GM12892 (cell line): ENCODE data around the gene NUDT1.

DNA sequence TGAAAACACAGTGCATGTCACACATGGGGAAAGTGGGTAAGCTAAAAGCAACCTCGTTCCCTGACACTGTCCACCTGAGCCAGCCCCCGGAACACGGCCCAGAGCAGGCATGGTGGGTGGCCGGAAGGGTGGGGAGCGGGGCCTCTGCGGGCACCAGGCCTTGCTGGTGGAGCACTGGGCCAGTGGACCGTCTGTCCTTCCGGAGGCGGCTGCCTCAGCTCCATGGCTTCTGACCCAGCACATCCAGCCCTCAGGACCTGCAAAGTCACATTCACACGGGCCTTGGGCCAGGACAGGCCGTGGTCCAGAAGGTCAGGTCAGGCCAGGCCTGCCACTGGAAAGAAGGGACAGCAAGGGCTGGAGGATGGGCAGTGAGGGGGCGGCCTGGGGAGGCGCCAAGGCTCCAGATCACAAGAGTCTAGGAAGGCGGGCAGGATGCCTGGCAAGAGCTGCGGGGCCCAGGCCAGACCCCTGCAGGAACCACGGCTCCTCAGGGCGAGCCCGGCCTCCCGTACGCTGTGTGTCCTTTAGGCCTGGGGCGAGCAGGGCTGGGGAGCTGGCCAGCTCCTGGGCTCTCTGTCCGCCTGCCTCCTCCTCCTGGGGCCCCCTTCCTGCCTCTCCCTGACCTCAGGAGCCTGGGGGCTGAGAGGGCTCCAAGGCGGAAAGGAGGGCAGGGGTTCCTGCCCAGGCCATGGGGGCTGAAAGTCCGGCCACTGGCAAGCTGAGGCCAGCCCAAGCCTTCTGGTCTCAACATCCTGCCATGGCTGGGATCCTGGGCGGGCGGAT lies 225.7 kb downstream of the ELFN1 start:
- RRBS = 88% methylated on average over 5 of the region's 26 CpGs

DNA sequence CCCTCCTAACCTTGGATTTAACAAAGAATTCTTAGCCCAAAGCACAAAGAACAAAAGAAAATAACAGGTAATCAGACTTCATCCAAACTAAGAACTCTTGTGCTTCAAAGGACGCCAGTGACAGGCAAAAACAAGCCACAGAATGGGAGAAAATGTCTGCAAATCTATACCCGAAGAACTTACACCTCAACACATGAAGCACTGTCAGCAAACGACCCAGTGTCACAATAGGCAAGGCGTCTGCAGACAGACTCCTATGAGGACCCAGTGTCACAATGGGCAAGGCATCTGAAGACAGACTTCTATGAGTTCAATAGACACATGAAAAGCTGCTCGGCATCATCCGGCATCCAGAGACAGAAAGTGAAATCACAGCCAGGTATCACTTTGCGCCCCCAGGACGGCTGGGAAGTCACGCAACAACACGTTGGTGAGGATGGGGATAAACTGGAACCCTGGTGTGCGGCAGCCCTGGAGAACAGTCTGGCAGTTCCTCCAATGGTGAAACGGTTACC lies 273.2 kb downstream of the ELFN1 start:
- RRBS = no CpG with 5 or more reads among the region's 12 CpGs

DNA sequence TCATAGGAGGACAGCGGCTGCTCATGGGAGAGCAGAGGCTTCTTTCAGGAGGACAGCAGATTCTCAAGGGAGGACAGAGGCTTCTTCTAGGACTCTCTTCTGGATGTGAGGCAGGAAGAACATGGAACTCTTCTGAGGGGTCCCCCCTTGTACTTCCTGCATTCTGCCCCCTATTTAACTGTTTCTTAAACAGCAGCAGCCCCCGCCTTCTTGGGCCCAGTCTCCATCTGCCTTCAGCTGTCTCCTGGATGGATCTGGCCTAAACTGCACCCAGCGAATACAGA lies 167.8 kb downstream of the MAD1L1 start:
- RRBS = no CpG with 5 or more reads among the region's 3 CpGs

DNA sequence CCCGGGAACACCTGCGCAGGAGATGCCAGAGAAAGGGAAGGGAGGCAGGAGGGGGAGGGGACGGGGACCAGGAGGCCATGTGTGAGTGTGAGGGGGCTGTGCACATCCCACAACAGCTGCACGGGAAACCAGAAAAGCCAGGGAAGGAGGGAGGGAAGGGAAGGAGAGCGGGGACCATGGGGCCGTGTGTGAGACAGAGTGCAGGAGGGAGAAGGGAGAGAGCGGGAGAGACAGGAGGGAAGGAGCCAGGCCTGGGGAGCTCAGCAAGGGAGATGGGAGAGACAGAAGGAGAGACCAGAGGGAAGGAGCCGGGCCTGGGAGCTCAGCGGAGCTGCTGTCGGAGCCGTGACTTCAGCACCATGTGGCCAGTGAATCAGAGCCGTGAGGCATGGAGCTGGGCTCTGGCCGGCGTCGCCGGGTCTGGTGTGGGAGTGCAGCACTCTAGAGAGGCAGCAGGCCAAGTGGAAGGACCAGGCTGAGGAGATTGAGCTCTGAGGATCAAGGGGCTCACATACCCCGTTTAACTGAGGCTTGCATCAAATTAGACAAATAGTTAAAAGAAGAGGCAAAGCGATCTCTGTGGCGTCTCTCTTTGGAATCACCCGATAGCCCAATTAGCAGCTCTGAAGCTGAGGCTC lies 150.5 kb downstream of the MAD1L1 start:
- RRBS = no CpG with 5 or more reads among the region's 20 CpGs

- RRBS = no CpG with 5 or more reads among the region's 18 CpGs
Observed at GRCh38 chr7:2084697-2085254, 148.0 kb downstream of the MAD1L1 start.

- RRBS = no CpG with 5 or more reads among the region's 23 CpGs
Observed at GRCh38 chr7:2120206-2120928, 112.4 kb downstream of the MAD1L1 start.

DNA sequence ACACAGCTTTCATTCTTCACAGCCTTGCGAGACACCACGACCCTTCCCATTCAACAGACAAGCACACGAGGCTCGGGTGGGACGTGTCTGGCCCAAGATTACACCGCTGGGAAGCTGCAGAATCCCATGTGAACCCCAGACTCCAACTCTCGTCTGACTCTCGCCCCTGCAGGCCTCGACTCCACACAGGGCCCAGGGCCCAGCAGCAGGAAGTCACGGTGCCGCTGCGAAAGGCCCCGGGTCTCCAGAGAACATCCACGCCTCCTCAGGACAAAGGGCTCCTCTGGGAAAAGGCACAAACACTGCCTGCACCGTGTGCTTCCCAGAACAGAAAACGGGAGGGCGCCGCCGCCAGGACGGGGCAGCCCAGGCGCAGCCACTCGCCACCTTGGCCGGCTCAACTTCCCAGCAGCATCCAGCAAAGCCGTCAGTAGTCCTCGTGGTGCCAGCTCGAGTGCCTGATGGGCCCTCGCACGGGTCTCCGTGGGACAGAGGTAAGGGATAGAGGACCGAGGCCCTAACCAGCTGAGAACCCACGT lies 60.5 kb downstream of the MAD1L1 start:
- RRBS = no CpG with 5 or more reads among the region's 31 CpGs

DNA sequence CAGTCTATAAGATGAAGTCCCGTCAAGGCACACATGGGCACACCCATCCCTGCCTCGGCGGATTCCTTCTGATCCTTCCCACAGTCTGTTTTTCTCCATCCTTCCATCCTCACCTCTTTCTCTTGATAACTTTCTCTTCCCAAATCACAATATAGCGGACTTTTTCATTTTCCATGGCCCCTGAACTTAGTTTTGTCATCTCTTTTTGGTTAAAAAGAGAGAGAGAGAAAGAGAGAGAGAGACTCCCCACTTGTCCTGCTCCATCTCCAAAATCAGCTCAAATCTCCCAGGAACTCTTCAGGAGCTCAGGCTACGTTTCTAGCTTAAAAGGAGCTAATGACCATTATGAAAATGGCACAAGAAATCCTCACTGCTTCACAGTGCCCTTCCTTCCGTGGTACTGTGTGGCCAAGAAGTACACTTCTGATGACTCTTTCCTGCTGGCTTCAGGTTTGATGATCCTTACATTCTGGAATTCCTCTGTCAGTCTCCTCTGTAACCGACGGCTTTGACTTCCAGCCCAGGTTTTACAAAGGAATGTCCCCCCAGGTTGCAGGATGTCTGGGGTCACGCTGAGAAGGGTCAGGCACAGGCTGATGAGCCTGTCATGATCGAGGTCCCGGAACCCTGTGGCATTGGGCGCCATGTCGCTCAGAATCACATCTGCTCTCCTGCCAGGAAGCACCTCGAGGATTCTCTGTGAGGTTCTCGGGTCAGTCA lies 2.2 kb upstream of the MAD1L1 start:
- RRBS = no CpG with 5 or more reads among the region's 15 CpGs

DNA sequence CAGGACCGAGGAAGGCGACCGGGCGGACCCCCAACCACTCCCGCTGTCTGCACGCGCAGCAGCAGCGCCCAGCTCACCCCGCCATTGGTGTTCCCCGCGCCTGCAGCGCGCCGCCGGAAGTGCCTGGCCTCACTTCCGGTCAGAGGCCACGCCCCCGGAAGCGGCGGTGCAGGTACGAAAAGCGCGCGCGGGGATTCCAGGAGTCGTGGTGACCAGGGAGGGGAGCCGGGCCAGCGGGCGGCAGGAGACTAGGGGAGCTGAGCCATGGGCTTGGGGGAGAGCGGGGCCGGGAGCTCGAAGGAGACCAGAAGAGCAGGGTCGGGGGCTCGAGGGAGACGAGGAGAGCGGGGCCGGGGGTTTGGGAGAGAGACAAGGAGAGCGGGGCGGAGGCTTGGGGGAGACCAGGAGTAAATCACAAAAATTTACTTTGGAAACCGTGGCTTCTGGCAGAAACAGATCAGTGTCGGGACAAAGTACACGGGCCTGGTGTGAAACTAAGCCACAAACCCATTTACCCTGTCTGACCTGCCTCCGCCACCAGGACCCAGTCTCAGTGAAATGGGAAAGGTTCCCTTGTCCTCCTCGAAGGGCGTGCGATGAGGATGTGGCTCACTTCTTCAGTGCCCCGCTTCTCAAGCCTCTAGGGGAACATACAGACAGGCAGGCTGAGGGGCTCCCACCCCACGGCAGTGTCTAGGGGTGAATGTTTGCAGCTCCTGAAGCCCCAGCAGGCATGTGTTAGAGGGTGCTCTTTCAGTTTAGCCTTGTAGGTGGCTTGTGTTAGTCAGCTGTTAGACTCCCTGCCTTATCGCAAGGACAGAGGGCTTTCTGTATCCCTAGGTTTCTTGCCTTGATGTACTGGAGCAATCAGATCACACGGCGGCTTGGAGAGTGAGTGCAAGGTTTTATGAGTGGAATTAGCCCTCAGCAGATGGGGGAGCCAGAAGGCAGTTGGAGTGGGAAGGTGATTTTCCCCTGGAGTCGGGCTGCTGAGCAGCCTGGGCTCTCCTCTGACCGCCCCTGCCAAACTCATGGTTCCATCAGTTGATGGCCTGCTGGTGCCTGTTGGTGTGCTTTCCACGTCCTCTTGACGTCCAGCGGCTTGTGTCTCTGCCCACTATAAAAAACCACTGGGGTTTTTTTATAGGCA lies at the start of gene NUDT1:
TSS of gene NUDT1 (plus strand) at position 142 of the 1,150 bp plus-strand sequence.
- RRBS = under 1% methylated on average over 20 of the region's 56 CpGs

- RRBS = no CpG with 5 or more reads among the region's 19 CpGs
Observed at GRCh38 chr7:2299016-2299738, 15.1 kb downstream of the SNX8 start.

- RRBS = no CpG with 5 or more reads among the region's 13 CpGs
Observed at GRCh38 chr7:2301094-2301885, 13.0 kb downstream of the SNX8 start.

DNA sequence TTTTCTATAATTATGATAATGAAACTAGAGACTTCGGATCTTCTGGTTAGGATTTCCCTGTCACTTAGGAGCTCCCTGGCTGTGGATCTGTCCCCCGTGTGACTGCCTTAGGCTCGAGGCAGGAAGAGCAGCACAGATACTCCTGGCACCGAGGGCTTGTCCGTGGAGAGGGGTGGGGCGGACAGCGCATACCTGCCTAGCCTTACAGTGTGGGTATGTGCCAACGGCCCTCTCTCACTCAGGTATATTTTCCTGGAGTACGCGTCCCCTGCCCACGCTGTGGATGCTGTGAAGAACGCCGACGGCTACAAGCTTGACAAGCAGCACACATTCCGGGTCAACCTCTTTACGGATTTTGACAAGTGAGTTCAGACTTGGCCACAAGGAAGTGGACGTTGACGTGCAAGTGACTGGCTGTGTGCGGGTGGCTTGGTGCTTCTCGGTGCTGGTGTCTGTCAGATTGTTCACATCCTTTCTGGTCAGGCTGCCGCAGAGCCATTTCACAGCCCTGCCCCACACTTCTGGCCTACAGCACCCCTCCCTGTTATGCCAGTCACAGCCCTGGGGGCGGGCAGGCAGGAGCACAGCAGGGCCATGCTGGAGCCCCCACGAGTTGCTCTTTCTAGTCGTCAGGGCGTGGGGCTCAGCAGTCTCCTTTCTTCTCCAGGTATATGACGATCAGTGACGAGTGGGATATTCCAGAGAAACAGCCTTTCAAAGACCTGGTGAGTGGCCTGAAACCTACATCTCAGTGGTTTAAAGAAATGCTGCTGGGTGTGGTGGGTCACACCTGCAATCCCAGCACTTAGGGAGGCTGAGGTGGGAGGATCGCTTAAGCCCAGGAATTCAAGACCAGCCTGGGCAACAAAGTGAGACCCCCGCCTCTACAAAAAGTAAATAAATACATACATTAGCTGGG lies 8.0 kb downstream of the EIF3B start:
- RRBS = no CpG with 5 or more reads among the region's 29 CpGs

- RRBS = no CpG with 5 or more reads among the region's 19 CpGs
Observed at GRCh38 chr7:2405289-2405868, 2.0 kb downstream of the CHST12 start.

GRCh38 chr7:2478453-2478875 lies 2.3 kb upstream of the GRIFIN start:
- RRBS = 76% methylated on average over 4 of the region's 13 CpGs

DNA sequence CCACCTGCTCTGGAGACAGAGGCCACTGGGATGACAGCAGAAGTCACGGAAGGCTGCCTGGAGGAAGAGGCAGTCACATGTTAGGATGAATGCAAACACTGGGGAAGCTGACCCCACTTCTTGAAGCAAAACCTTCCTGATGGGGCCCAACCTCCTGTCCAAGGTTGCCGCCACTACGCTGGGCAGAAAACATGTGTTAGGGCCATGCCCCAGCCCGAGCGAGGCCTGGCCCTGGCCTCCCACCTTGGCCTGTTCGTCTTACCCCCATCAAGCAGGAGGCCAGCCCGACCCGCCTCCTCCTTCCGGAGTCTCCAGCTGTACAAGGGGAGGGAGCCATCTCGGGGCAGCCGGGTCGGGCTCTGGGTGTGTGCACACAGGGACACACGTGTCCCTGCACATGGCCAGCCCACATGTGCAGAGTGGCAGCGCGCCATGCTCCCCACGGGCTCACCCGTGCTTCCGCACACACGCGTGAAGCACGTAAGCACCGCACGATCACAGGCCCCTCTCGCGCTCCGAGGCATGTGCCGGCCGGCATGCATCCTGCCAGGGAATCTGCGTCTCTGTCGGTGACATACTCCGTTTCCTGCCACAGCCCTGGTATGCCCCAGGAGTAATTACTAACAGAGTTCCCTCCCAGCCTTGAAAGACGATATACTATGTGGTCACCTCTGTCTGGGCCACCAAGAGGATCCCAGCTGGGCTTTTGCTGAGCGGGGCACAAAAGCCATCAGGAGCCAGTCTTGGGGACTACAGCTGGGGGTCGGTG lies 11.3 kb upstream of the LFNG start:
- RRBS = 68% methylated on average over 1 of the region's 34 CpGs

DNA sequence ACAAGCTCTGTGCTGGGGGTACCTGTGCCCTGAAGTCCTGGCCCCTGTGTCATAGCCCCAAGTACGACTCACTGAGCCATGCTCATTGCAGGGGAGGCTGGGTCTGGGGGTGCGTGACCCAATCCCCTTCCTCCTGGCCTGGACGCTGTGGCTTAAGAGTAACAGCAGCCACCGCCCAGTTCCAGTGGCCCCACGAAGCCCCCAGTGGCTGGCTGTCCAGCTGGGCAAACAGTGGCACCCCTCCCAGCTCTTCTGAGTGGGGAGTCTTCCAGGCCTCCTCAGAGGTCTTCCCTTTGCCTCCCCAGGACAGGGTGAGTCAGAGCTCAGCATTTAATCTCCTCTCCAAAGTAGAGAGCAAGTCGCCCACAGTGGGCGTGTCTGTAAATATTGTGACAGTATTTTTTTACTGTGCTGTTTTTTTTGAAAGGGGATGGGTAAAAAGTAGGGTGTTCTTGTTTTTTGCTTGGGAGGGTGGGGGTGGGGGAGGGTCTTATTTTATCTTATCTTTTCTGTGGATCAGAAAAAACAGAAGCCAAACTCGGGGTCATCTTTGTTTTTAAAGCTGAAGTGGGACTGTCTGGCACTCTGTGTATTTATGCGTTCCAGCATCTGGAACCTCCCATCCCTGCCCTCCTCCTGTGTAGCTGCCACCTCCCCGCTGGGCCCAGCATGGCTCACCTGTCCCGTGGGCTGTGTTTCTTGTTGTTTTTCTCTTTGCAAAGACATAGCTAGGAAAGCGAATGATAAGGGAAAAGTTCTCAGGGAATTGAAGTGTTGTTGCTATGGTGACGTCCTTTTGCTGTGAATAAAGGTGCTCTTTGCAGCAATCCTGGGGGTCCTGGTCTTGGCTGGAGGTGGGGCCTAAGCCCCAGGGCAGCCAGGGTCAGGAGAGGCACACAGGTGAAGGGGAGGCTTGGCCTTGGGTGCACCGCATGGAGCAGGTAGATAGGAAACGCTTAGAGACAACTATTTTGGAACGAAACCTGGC lies 8.3 kb downstream of the LFNG start:
- RRBS = no CpG with 5 or more reads among the region's 16 CpGs

DNA sequence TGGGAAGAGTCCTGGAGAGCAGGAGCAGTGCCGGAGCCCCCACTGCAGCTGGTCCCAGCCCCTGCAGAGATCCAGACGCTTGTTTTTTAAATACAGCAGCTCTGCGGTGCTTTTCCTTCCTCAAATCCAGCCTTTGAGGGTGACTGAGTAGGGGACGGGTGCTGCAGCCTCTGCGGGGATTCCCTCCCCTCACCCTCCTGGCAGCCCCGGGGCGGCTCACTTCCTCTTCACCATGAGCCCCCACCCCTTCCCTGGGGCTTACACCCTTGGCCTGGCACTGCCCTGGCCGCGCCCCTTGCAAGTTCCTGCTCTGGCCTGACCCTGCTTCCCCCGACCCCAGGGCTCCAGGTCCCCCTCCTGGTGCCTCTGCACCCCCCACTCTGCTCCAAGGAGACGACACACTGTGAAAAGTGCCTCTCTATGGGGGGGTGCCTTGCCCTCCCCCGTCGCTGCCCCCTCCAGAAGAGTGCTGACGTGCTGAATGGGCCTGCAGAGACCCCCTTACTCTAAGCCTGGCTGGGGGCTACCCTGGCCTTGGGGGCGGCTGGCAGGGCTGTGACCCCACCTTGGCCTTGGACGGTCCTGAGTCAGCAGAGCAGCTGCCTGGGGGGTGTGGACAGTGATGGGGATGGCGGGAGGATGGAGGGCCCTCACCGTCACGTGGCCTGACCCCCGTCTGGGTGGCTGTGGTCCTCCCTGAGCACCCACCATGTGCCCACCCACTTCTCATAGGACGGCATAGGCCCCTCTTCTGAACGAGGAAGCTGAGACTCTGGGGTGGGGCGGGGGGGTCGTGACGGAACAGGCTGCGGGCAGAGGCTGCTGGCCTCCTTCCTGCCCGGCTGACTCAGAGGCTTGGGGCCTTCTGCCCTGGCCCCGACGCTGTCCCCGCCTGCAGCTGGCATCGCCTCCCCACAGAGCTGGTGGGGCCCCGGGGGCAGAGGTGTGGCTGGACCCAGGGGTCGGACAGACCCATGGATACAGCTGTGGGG lies 9.8 kb downstream of the LFNG start:
- RRBS = no CpG with 5 or more reads among the region's 33 CpGs

- RRBS = no CpG with 5 or more reads among the region's 21 CpGs
Observed at GRCh38 chr7:2539542-2540500, 15.5 kb downstream of the BRAT1 start.

DNA sequence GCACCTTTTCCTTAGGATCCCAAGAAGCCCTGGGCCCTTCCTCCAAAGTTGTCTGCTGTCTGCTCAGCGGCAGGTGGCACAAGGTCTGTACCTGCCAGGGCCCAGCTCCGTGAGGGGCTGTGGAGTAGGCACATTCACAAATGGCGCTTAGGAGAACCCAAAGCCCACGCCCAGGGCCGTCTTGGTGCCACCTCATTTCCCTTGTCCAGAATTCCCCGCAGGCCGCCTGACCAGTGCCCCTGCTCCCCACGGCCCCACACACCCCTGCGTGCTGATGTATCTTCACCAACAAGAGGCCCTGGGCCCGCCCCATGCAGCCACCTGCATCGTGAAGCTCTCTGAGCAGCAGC lies 14.8 kb downstream of the BRAT1 start:
- RRBS = no CpG with 5 or more reads among the region's 11 CpGs

DNA sequence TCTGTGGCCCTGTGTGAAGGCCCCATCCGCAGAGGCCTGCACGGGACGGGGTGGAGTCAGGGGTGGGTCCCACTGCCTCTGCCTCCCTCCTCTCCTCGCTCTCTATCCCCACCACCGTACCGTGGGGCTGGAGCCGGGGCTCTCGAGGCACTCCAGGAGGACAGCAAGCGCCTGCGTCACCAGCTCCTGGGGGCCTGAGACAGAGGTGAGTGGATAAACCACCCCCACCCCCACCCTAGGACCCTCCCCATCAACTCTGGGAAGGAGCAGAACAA lies 14.5 kb downstream of the BRAT1 start:
- RRBS = no CpG with 5 or more reads among the region's 10 CpGs